HepG2 (cell line): ENCODE measurements around a stretch of chr5.

DNA sequence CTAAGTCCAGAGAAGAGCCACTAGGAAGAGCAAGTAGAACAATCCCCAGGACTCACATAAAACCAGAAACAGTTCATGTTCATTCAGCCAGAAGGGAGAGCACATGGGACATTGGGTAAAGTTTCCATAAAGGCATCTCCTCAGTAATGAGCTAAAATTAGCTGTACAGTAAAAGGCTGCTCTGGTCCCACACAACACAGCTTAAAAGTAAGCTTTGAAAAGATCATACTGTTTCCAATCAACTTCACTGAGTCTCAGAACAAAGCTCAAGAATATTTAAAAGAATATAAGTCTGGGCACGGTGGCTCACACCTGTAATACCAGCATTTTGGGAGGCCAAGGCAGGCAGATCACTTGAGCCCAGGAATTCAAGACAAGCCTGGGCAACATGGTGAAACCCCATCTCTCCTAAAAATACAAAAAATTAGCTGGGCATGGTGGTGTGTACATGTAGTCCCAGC lies 32.3 kb downstream of the HOMER1 start:
- RRBS, 2 experiments = no CpG with 5 or more reads among the region's 1 CpG
CAGE:
- cytosol, long polyA minus RNA = no peak
- cytosol, long polyA plus RNA = no peak
- long polyA plus RNA = no peak
- nucleus, long polyA minus RNA = no peak
- nucleus, long polyA plus RNA = no peak

DNA sequence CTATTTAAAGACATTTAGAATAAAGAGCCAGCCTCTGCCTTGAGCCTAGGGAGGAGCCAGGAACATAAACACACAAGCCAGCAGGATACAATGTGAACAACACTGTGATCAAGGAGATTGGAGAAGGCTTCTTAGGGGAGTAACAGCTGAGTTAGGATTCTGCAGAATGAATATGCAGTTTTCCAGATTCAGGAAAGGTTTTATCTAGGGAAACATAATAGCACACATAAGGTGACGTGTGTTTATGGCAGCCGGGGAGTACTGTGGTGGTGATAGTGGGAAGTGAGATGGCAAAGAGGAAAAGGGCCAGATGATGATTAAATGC lies 33.2 kb upstream of the HOMER1 start:
- RRBS, 2 experiments = no CpG with 5 or more reads among the region's 2 CpGs
CAGE:
- cytosol, long polyA minus RNA = no peak
- cytosol, long polyA plus RNA = no peak
- long polyA plus RNA = start-site peak on the plus strand centred at position 267 of the sequence, 435 bp wide, 18 and 34 reads in 2 replicates
- nucleus, long polyA minus RNA = no peak
- nucleus, long polyA plus RNA = start-site peak on the plus strand centred at position 115 of the sequence, 11 bp wide, 53 and 82 reads in 2 replicates

GRCh38 chr5:79578865-79579316 lies 33.4 kb upstream of the TENT2 start:
- RRBS, 2 experiments = no CpG with 5 or more reads among the region's 4 CpGs
CAGE:
- cytosol, long polyA minus RNA = no peak
- cytosol, long polyA plus RNA = no peak
- long polyA plus RNA = no peak
- nucleus, long polyA minus RNA = no peak
- nucleus, long polyA plus RNA = no peak

DNA sequence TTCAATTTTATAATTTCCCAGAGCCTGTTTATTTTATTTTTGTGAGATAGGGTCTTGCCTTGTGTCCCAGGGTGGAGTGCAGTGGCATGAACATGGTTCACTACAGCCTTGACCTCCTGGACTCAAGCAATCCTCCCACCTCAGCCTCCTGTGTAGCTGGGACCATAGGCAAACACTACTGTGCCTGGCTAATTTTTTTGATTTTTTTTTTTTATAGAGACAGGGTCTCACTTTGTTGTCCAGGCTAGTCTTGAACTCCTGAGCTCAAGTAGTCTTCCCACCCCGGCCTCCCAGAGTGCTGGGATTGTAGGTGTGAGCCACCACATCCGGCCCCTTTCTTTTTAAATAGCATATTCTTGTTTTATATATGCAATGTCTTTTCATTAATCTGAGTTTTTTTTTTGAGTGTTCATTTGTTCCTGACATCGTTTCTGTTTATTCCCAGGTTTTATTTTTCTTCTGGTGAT lies 6.0 kb downstream of the TENT2 start:
- RRBS, 2 experiments = no CpG with 5 or more reads among the region's 3 CpGs
CAGE:
- cytosol, long polyA minus RNA = no peak
- cytosol, long polyA plus RNA = no peak
- long polyA plus RNA = no peak
- nucleus, long polyA minus RNA = no peak
- nucleus, long polyA plus RNA = no peak

DNA sequence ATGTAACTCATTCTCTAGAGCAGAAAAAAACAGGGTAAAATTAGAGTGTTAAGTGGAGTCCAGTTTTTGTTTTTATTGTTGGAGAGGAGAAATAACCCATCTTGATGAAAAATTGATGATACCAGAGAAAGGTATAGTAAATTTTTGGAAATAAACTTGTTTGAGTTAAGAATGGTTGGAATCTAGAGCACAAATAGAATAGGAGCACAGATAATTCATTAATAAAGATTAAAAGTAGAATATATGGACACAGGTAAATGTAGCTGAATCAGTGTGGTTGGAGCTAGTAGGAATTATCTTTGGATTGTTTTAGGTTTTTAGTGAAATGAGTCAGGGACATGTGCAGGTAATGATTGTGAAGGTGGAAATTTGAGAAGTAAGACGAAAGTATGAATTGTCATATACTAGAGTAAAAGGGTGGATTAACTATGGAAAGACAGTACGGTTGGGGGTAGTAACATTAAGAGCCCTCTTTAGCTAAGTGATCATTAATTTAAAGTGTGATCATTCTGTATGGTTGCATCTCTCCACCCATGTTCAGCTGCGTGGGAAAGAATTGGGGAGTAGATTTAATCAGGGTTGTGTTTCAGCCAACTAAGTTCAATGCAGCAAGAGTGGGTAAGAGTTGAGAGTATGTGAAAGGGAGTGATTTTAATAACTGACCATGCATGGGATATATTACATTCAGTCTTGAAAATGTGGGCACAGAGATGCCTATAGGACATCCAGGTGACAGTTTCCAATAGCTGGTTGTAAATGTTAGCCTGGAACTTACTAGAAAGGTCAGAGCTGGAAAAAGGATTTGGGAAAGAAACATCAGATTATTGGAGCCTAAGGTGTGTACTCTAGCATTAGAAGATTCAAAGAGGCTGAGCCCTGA lies 14.3 kb upstream of the CMYA5 start:
- RRBS, 2 experiments = no CpG with 5 or more reads among the region's 3 CpGs
CAGE:
- cytosol, long polyA minus RNA = no peak
- cytosol, long polyA plus RNA = no peak
- long polyA plus RNA = no peak
- nucleus, long polyA minus RNA = no peak
- nucleus, long polyA plus RNA = no peak

GRCh38 chr5:80189124-80189640 lies 66.7 kb downstream of the SERINC5 start:
- RRBS, 2 experiments = 69 to 76% methylated on average over 2 to 3 of the region's 9 CpGs
CAGE:
- cytosol, long polyA minus RNA = no peak
- cytosol, long polyA plus RNA = no peak
- long polyA plus RNA = no peak
- nucleus, long polyA minus RNA = no peak
- nucleus, long polyA plus RNA = no peak

DNA sequence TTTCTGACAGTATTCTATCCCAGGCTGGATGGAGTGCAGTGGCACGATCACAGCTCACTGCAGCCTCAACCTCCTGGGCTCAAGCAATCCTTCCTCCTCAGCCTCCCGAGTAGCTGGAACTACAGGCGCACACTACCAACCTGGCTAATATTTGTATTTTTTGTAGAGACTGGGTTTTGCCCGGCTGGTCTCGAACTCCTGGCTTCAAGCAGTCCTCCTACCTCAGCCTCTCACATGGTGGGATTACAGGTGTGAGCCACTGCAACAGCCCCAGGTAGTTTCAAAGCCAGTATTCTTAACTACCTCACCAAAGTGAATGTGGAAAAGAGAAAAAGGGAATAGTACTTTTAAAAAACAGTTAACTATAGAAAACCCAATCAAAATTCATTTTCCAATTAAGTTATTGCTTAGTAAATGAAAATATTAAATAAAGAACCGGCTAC lies 25.0 kb downstream of the SERINC5 start:
- RRBS, 2 experiments = no CpG with 5 or more reads among the region's 6 CpGs
CAGE:
- cytosol, long polyA minus RNA = no peak
- cytosol, long polyA plus RNA = no peak
- long polyA plus RNA = no peak
- nucleus, long polyA minus RNA = no peak
- nucleus, long polyA plus RNA = no peak

DNA sequence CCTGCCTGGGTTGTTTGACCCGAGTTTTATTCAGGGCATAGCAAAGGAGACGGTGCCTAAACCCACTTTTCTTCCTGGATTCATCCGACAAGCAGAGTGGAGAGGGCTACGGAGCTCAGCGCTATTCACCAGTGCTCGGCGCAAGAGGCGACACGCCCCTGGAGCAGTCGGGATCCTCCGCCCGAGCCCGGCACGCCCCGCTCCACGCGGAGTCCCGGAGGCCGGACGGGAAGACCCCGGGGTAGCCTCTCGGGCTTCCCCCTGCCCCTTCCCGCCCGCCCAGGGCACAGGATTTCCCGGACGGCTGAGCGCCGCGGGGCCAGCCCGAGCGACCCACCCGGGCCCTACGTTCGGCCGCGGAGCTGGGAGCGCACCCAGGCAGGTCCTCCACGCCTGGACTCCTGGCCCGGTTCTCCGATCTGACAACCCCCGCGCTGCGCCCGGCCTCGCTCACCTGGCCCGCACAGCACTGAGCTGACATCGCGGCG lies 362 bp downstream of the SERINC5 start:
- RRBS, 2 experiments = under 1 to 1% methylated on average over 17 of the region's 49 CpGs
CAGE:
- cytosol, long polyA minus RNA = no peak
- cytosol, long polyA plus RNA = no peak
- long polyA plus RNA = no peak
- nucleus, long polyA minus RNA = no peak
- nucleus, long polyA plus RNA = no peak

DNA sequence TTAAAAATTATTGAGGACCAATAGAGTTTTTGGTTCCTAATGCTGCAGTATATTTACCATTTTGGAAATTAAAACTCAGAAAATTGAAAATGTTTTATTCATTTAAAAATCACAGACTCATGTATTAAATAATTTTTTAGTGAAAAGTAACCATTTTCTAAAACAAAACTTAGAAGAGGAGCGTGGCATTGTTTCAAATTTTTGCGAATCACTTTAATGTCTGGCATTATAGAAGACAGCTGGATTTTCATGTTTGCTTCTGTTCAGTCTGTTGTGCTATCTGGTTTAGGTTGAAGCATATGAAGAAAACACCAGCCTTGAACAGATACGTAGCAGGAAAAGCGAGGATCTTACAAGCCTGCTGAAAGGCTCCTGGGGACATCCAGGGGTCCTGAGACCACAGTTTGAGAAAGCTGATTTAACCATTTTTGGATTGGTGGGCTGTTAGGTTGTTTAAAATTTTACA lies 1.6 kb downstream of the ZFYVE16 start:
- RRBS, 2 experiments = no CpG with 5 or more reads among the region's 4 CpGs
CAGE:
- cytosol, long polyA minus RNA = no peak
- cytosol, long polyA plus RNA = no peak
- long polyA plus RNA = no peak
- nucleus, long polyA minus RNA = no peak
- nucleus, long polyA plus RNA = no peak

GRCh38 chr5:80974666-80975521 lies 14.7 kb downstream of the RASGRF2 start:
- RRBS, 2 experiments = no CpG with 5 or more reads among the region's 8 CpGs
CAGE:
- cytosol, long polyA minus RNA = no peak
- cytosol, long polyA plus RNA = no peak
- long polyA plus RNA = no peak
- nucleus, long polyA minus RNA = start-site peak on the plus strand at chr5:80974909-80974961, 12 reads
- nucleus, long polyA plus RNA = no peak

DNA sequence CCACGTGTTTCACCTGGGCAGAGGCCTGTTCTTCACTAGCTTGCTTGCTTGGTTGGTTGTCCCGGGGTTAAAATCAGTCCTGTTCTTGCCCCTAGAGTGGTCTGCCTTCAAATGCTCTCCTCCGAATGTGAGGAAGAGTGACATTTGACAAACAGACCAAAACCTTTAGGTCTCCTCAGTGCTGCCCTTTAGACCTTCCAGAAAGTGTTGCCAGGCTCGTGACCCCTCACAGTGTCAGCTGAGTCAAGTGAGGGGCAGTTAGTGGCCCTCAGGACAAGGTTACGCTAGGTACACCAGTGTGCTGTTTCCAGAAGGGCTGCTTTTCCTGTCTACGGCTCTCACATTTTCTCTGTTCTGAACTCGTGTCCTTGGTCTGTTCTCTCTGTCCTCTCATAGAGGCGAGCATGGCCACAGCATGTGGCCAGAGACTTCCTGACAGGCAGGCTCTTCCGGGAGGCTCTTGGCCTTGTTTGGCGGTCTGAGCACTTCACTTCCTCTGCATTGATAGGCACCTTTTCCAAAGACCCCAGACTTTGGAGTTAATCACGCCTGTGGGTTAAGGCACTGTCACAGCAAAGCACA lies 1.0 kb downstream of the CKMT2 start:
- RRBS, 2 experiments = 100% methylated on average over 1 of the region's 11 CpGs; no CpG with 5 or more reads in 1 of the 2 experiments
CAGE:
- cytosol, long polyA minus RNA = no peak
- cytosol, long polyA plus RNA = no peak
- long polyA plus RNA = no peak
- nucleus, long polyA minus RNA = no peak
- nucleus, long polyA plus RNA = no peak

DNA sequence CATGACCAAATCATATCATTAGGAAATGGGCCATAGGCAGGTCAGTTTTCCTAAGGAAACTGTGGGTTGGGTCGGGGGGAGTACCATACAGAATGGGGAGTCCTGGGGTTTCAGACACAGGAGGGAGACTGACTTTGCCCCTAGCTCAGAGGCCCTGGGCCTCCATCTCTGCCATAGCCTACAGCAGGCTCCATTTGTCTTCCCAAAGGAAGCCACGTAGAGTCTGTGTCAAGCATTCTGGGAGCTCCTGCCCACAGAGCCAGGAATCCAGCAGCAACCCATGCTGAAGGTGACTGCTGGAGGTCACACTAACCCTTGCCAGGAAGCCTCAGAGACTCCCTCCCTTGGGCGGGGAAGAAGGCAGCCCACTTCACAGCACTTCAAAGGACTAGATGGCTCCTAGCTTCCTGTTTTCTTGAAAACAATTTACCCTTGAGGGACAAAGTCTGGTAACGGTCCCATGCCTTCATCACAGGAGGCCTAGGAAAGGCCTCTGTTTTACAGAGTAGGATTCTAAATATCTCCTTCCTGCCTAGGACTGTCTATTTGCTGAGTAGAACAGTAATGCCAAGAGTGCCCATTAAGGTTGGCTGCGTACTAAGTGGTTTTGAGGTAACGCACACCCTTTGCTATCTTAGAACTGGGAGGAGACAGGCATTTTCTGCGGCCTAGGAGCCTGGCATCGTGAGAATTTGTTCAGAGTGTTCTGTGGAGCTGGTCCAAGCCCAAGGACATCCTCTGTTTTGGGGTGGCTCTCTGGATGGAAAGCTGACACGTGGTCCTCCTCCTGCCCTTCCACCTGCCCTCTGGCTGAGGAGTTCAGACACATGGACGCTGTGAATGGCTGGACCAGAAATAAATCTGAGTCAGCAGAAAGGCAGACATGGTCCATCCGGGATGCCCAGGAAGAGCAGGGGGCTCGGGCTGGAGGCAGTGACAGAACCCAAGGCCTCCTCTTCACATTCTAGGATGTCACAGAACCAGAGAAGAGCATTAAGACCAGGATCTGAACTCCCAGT lies 1.9 kb downstream of the CKMT2 start:
- RRBS, 2 experiments = no CpG with 5 or more reads among the region's 12 CpGs
CAGE:
- cytosol, long polyA minus RNA = no peak
- cytosol, long polyA plus RNA = no peak
- long polyA plus RNA = no peak
- nucleus, long polyA minus RNA = no peak
- nucleus, long polyA plus RNA = no peak

DNA sequence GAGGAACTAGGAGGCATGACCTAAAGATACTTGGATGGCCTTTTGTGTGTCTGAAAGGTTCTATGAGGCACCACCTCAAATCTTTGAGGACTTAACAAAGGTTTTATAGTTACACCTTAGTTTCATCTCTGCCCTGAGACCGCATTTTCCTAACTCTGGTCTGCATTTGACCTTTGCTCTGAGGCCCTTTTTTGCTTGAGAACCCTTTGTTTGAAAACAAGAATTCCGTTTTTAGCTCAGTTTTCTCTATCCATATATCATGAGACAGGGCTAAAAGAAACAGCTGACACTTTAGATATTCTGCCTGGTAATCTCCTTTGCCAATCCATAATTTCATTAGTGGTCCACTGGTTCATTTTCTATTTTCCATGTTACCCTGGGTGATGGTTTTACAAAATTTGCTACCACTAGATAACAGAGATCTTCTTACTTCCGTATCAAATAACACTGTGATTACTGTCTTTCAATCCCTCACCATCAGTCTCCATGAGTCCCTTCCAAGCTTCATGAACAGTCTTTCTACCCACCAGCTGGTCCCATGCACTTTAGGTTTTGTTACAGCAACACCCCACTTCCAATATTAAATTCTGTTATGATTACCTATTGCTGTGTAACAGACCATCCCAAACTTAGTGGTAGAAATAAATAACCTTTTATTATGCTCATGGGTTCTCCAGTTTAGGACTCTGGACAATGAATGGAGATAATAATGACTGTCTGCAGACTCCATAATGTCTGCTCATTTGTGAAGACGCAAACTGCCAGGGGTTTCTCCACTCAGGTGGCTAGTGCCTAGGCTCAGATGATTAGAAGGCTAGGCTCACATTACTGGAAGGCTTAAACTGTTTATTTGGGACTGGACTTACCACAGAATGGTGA lies 148.2 kb downstream of the SSBP2 start:
- RRBS, 2 experiments = no CpG with 5 or more reads among the region's 4 CpGs
CAGE:
- cytosol, long polyA minus RNA = no peak
- cytosol, long polyA plus RNA = no peak
- long polyA plus RNA = no peak
- nucleus, long polyA minus RNA = no peak
- nucleus, long polyA plus RNA = no peak

GRCh38 chr5:81632396-81633278 lies 118.3 kb downstream of the SSBP2 start:
- RRBS, 2 experiments = no CpG with 5 or more reads among the region's 1 CpG
CAGE:
- cytosol, long polyA minus RNA = no peak
- cytosol, long polyA plus RNA = no peak
- long polyA plus RNA = no peak
- nucleus, long polyA minus RNA = no peak
- nucleus, long polyA plus RNA = no peak

DNA sequence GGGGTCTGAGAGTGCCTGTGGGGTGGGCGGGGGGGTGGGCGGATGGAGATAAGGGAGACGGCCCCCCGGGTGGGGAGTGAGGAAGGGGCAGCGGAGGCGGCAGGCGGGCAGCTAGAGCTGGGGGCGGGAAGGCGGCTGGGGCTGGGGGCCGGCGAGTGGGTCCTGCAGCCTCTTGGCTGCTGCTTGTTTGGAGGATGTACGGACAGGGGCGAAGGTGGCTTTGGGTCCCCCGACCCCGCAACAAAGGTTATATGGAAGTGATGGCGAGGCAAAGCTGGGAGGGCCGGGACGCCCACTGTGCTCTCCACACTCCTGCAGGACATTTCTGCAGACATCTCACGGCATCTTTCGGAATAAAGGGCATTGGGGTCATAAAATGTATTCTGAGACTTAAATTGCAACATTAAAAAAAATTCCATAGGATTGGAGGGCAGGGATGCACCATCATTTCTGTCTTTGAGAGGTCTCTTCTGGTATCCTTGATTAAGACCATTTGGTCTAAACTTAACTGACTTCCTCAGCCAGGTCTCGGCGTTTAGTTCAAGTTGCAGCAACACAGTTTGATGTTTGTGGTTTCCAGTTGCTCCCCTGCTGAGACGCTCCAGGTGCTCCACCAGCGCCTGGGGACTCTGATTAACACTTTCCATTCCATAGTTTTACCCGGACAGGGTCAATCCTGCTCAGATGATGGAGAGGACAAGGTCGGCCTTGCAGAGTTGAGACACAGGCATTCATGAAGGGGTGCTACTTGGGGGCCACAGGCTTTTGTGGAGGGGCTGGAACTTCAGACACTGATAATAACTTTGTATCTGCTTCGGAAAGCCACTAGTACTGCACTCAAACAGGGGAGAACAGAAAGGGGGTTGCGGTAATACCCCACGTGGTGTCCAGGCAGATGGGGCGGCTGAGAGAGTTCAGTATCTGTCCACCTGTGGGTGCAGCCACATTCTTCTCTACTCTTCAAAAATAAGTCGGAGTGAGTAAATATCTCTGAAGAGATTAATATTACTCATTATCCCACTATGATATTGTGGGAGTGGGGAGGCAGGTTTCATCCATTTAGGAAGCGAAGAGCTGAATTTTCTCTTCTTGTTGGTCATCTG lies 101.7 kb upstream of the SSBP2 start:
- RRBS, 2 experiments = no CpG with 5 or more reads among the region's 32 CpGs
CAGE:
- cytosol, long polyA minus RNA = no peak
- cytosol, long polyA plus RNA = no peak
- long polyA plus RNA = no peak
- nucleus, long polyA minus RNA = no peak
- nucleus, long polyA plus RNA = no peak

GRCh38 chr5:82083852-82084504 lies 112.2 kb downstream of the ATG10 start:
- RRBS, 2 experiments = no CpG with 5 or more reads among the region's 11 CpGs
CAGE:
- cytosol, long polyA minus RNA = no peak
- cytosol, long polyA plus RNA = no peak
- long polyA plus RNA = no peak
- nucleus, long polyA minus RNA = no peak
- nucleus, long polyA plus RNA = no peak

- RRBS, 2 experiments = no CpG with 5 or more reads among the region's 1 CpG
CAGE:
- cytosol, long polyA minus RNA = no peak
- cytosol, long polyA plus RNA = no peak
- long polyA plus RNA = no peak
- nucleus, long polyA minus RNA = no peak
- nucleus, long polyA plus RNA = no peak
Observed at GRCh38 chr5:82106775-82107182, 135.0 kb downstream of the ATG10 start.

DNA sequence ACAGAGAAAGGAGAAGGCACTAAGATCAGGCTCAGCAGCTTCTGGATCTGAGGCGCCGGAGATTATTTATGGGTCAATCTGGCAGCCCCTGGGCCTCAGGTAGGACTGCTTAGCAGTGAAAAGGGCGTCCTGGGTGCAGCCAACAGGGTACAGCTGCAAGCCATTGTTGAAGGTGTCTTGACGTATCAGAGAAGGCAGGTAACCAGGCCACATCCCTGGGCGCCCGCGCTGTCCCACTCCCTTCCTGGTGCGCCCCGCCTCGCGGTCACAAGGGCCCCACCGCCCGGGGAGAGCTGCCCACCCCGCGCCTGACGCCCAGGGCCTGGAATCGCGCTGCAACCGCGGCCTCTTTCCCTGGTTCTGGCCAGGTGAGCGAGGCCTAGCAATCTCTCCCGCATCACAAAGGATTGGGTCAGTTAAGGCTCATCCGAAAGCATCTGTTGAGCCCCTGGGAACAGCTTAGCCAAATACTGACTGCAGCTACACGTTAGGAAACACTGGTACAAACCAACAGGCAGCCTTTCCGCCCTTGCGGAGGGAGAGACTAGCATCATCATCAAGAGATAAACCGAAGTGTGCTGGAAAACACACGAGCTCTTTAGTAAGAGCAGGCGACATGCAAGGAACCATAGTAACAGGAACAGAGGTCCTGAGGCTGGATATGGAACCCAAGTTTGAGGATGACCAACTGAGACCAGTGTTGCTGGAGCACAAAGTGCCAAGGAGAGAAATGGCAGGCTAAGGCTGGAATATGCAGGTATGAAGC lies 3.7 kb downstream of the RPS23 start:
- RRBS, 2 experiments = no CpG with 5 or more reads among the region's 29 CpGs
CAGE:
- cytosol, long polyA minus RNA = no peak
- cytosol, long polyA plus RNA = no peak
- long polyA plus RNA = no peak
- nucleus, long polyA minus RNA = no peak
- nucleus, long polyA plus RNA = no peak

GRCh38 chr5:82348592-82349189 lies 70.5 kb upstream of the RPS23 start:
- RRBS, 2 experiments = no CpG with 5 or more reads among the region's 5 CpGs
CAGE:
- cytosol, long polyA minus RNA = no peak
- cytosol, long polyA plus RNA = no peak
- long polyA plus RNA = no peak
- nucleus, long polyA minus RNA = no peak
- nucleus, long polyA plus RNA = no peak

- RRBS, 2 experiments = no CpG with 5 or more reads among the region's 6 CpGs
CAGE:
- cytosol, long polyA minus RNA = no peak
- cytosol, long polyA plus RNA = no peak
- long polyA plus RNA = no peak
- nucleus, long polyA minus RNA = no peak
- nucleus, long polyA plus RNA = no peak
Observed at GRCh38 chr5:82405299-82406037, 127.3 kb upstream of the RPS23 start.